Esophagus muscularis mucosa (tissue), 4 donors: ENCODE measurements around the gene CNIH4.

- PRO-cap = no peak
- RAMPAGE, long total RNA, 4 experiments = no peak in any of the 4 experiments
These were observed 97.0 kb downstream of the TLR5 start for GRCh38 chr1:223046000-223046435.

- PRO-cap = unidirectional peak, minus-strand start at chr1:223081336
- RAMPAGE, long total RNA, 4 experiments = no peak in any of the 4 experiments
These were observed 61.8 kb downstream of the TLR5 start for GRCh38 chr1:223081004-223081913.

GRCh38 chr1:223089968-223090347, 53.1 kb downstream of the TLR5 start:
- PRO-cap = no peak
- RAMPAGE, long total RNA, 4 experiments = no peak in any of the 4 experiments

GRCh38 chr1:223176785-223177175, 33.7 kb upstream of the TLR5 start:
- PRO-cap = no peak
- RAMPAGE, long total RNA, 4 experiments = no peak in any of the 4 experiments

DNA sequence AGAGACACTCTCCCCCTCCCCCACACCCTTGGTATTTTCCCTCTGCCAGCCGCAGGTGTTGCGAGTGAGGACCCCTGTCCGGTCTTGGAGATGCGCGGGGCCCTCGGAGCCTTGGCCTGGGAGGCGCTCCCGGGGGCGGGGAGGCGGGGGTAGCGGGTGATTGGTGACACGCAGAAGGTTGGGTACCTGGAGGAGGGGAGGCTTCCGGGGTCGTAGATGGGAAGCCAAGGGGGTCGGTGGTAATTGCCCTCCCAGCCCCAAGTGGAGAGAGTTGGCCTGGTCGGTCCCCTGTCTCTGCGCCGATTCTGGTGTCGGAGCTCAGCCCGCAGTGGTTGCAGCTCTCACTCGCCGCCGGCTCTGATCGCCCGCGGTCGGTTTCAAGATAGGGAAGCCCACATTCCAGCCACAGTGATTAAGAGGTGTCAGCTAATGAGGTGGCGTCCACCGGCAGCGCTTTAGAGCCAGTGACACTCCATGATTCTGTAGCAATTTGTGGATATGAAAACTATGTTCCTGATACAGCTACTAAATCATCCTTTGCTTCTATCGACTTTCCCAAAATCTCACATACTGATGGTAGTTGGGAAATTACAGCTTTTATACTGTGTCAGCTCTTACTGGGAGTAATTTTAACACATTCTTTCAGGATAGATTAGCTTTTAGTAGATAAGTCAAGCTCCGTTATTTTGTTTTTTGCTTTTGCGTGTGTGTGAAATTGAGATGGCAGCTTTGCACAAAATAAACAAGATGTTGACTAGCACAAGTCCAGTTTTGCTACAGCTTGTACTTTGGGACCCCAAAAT, 1.1 kb upstream of the SUSD4 start:
- PRO-cap = no peak
- RAMPAGE, long total RNA, 4 experiments = no peak in any of the 4 experiments

- PRO-cap = no peak
- RAMPAGE, long total RNA, 4 experiments = no peak in any of the 4 experiments
These were observed 43.1 kb downstream of the CAPN8 start for GRCh38 chr1:223622172-223623125.

- PRO-cap = no peak
- RAMPAGE, long total RNA, 4 experiments = no peak in any of the 4 experiments
These were observed 7.2 kb downstream of the TP53BP2 start for GRCh38 chr1:223838332-223839106.

DNA sequence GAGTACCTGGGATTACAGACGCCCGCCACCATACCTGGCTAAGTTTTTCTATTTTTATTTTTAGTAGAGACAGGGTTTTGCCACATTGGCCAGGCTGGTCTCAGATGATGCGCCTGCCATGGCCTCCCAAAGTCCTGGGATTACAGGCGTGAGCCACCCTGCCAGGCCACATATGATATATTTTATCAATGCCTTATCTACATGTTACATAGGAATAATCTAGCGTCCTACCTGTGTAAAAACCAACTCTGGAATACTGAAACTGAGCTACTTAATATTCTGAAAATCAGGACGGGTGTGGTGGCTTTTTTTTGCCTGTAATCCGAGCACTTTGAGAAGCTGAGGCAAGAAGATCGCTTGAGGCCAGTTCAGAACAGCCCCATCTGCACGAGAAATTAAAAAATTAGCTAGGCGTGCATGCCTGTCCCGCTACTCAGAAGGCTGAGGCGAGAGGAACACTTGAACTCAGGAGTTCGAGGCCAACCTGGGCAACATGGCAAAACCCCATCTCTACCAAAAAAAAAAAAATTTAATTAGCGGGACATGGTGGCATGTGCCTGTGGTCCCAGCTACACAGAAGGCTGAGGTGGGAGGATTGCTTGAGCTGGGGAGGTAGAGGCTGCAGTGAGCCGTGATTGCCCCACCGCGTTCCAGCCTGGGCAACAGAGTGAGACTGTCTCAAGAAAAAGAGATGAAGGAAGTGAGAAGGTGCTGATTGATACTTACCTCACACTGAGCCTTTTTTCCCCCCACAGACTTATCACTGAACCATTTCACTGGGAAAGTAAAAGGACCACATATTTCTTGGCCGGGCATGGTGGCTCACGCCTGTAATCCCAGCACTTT, 2.8 kb downstream of the DEGS1 start:
- PRO-cap = no peak
- RAMPAGE, long total RNA, 4 experiments = no peak in any of the 4 experiments

GRCh38 chr1:224356640-224357766, at the start of gene CNIH4:
TSS of gene CNIH4 (plus strand) at chr1:224356879.
- PRO-cap = unidirectional peak, plus-strand start at chr1:224356811; unidirectional peak, plus-strand start at chr1:224356887; bidirectional peak, plus-strand start at chr1:224357555, minus-strand start at chr1:224357518
- RAMPAGE, long total RNA, 4 experiments = start-site peak on the plus strand in 4 of 4 experiments, at chr1:224356839-224356923 at its widest, 1,200 to 2,062 reads per replicate

DNA sequence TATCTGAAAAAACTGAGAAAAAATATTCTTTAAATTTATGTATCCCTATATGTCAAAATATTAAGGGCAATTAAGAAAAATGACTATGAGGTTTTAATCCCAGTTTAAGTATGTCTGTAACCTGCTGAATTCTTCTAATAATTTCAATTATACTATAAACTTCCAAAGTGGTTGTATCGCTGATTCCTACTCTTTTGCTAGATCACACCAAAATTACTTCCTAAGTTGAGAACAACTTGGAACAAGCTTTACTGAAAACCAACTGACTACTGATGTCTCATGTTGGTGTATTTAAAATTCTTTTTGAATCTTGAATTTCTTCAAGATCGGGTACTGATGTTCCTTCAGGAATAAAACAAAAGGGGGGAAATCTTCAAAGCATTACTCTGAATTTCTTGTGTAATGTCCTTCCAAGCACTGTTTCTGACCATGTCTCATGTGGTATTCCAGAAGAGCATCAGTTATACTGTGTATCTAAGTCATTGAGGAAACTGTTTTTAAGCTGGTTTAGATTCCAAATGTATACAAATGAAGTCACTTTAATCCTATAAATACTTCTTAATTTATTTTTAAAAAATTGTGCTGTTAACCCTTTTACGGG, 32.0 kb downstream of the CNIH4 start:
- PRO-cap = no peak
- RAMPAGE, long total RNA, 4 experiments = no peak in any of the 4 experiments

DNA sequence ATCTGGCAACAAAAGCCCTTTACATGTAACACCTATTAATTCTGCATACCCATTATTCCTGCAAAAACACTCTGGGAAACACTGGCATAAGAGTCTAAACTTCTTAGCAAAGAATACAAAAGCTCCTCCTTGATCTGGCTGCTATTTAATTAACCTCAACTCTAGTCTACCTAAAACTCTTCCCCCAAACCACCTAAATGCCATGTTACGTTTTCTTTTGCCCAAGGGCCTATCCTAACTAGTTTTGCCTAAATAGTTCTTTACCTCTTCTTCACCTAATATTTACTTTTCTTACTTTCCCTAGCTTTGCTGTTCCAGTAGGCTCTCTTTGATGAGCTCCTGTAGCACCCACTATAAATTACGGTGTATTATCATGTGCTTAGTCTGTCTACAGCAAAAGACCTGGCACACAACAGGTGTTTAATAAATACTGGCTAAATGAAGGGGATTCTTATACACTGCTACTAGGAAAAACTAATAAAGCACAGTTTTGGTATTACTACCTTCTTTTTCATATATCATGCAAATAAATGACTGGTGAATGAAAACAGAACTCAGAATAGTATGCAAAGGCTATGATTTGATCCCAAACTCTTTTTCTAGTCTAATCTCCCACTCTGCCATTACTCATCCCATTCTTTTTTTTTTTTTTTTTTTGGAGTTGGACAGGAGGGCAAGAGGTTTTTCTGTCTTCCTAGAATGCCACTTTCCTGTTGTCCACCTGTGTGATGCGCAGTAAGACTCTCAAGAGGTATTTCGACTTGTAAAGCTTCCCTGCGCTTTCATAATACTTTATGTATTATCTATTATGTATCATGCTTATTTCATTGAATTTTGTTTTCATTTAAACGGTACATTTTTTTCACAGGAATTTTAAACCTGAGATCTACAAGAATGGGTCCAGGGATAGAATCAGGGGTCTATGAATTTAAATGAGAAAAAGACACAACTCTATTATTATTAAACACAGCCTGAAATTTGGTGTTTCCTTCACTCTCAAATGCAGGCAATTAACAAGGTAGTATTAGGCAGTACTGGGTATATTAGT, 26.3 kb downstream of the WDR26 start:
- PRO-cap = no peak
- RAMPAGE, long total RNA, 4 experiments = no peak in any of the 4 experiments

DNA sequence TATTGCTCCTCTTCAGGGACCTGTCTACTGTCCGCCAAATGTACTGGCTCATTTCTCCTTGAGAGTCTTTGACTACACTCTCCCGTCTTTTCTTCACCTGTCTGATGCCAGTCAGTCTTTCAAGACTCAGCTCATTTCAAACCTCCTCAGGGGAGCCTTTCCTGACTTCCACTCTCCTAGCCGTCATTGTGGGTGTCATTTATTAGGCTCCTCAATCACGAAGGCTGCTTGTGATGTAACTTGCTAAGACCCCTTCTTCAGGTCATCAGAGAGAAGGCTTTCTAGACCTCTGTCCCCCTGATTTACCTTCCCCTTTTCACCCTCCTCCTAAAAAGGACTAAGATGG, 2.2 kb upstream of the WDR26 start:
- PRO-cap = no peak
- RAMPAGE, long total RNA, 4 experiments = no peak in any of the 4 experiments

DNA sequence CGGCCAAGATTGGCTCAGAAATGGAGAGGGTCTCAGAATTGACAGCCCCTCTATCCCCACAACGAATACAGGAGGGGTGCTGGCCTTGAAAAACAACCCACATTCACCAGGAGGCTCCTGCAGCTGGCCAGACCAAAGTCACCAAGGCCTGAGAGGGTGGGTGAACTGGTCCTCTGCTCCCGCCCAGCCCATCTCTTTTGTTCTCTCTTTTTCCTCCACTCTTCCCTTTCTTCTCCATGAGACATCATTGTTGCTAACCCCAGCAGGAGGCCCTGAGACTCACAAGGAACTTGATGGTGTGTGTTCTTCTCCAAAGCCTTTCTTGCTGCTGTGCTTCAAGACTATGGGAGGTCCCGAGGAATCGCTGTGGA, 35.9 kb downstream of the LBR start:
- PRO-cap = no peak
- RAMPAGE, long total RNA, 4 experiments = no peak in any of the 4 experiments

- PRO-cap = bidirectional peak, plus-strand start at chr1:225425528, minus-strand start at chr1:225425442
- RAMPAGE, long total RNA, 4 experiments = no peak in any of the 4 experiments
These were observed 2.5 kb downstream of the LBR start for GRCh38 chr1:225425148-225425923.

- PRO-cap = no peak
- RAMPAGE, long total RNA, 4 experiments = no peak in any of the 4 experiments
These were observed 8.2 kb upstream of the LBR start for GRCh38 chr1:225435971-225436463.

DNA sequence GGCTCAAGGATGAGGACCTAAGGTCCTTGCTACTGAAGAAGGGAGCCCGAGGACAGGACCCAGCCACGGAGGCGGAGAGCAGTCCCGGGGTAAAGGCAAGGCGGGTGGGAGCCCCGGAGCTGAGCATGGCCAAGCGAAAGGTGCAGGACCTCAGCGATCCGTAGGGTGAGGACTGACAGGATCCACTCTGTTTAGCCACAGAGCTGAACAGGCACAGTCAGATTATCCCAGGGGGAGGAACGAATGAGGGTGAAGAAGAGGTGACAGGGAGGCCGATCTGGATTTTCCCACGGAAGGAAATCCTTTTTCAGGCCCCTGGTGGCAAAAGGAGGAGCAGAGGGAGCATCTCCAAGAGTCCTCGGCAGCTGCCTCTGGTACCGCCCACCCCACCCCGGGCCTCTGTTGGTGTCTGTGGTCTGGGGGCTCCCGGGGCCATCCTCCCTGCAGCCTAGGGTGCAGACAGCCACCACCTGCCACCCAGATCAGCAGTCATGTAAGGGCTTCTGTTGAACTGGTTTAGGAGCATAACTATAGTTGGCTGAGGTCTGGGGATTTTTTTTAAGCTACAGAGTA, 32.3 kb upstream of the LBR start:
- PRO-cap = no peak
- RAMPAGE, long total RNA, 4 experiments = no peak in any of the 4 experiments

DNA sequence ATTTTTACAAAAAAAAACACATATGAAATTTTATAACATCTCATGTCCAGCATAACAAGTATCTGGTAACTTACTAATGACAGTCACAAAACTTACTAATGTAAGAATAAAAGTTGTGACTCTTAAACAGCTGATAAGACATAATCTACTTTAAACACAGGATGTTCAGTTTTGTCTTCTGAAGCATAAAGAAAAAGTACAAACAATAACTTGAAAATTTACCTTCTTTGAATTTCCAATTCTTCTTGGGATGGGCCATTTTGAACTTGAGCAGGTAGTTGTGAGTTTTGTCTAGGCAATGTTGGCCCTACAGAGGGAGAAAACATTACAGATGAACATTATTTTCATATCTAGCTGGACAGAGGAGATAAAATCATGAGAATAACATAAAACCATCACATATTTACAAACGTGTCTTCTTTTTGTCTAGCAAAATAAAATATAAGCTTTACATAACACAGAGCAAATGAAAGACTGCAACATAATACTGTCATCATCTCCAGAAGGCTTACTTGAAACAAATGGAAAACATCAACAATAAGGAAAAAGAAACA, 102.6 kb upstream of the LBR start:
- PRO-cap = no peak
- RAMPAGE, long total RNA, 4 experiments = no peak in any of the 4 experiments

GRCh38 chr1:225539488-225539927, 111.7 kb upstream of the LBR start:
- PRO-cap = no peak
- RAMPAGE, long total RNA, 4 experiments = no peak in any of the 4 experiments

- PRO-cap = no peak
- RAMPAGE, long total RNA, 4 experiments = no peak in any of the 4 experiments
These were observed 85.7 kb downstream of the ENAH start for GRCh38 chr1:225566998-225567764.

GRCh38 chr1:225575470-225576129, 77.3 kb downstream of the ENAH start:
- PRO-cap = no peak
- RAMPAGE, long total RNA, 4 experiments = no peak in any of the 4 experiments